ENCODE measurements around the genes GNAO1 and HERPUD1.

GRCh38 chr16:56191154-56191986, at the start of gene GNAO1:
TSS of gene GNAO1 (plus strand) at chr16:56191489.
- PRO-cap, result no peak

- PRO-cap, result no peak
These were observed 79.5 kb downstream of the GNAO1 start for GRCh38 chr16:56270839-56271068.

GRCh38 chr16:56317959-56318746, 107.2 kb downstream of the AMFR start:
- PRO-cap, result no peak

GRCh38 chr16:56361800-56362981, 63.2 kb downstream of the AMFR start:
- PRO-cap, result no peak

DNA sequence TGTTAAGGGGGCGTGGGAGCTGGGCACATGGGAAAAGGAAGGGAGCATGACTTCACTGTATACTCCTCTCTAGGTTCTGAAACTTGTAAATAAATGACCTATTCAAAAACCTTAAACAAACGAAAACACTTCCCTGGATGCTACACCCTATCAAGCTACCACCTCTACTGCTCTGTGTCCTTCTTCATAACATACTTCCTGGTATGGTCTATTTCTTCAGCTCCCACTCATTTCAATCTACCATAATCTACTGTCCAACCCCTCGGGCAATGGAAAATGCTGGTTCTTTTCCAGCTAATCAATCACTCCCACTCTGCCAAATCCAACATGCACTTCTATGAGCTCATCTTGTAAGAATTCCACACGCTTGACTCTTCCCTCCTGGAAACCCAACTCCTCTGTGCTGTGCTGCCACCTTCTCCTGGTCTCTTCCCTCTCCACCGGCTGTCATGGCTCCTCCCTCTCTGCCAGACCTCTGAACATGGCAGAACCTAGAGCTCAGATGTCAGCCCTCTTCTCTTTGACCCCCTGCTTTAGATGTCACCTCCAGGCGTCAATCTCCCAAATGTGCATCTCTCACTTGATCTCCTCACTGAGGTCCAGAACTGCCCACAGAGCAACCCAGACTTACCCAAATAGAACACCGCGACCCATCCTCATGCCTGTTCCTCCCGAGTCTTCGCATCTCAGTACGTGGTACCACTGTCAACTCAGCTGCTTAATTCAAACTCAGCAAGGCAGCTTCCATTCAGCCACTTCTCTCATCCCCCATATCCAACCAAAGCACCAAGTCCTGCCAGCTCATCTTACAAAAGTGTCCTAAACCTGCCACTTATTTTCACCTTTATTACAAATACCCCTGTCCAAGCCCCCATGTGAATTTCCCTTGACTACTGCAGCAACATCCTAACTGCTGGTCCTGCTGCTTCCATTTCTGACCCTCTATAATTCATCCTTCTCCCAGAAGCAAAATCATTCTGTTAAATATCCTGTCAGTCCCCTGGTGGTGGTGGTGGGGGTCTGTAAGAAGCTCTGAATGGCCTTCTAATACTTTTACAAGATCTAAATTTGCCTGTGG, 42.1 kb downstream of the AMFR start:
- PRO-cap, result no peak

- PRO-cap, result no peak
These were observed 2.5 kb downstream of the AMFR start for GRCh38 chr16:56422836-56423290.

DNA sequence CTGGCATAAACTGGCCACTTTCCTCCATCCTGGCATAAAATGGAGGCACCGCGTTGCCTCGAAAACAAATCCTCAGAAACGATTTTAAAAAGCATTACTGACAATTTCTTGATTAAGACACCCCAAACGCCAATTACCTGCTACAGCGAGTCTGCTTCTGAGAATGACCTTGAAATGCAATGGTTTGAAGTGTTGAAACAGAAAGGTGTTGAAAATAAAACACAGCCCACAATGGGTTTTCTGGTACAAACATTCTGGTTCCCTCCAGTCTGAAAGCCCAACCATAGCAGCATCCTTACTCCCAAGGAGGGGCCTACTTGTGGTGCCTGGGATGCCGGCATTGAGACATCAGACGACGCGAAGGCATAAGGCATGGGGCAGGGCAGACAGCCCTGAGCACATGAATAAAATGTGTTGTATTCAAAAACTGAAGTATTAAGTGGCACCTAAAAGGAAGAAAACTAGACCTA, 941 bp downstream of the NUDT21 start:
- PRO-cap, result unidirectional peak, plus-strand start at position 351 of the sequence

DNA sequence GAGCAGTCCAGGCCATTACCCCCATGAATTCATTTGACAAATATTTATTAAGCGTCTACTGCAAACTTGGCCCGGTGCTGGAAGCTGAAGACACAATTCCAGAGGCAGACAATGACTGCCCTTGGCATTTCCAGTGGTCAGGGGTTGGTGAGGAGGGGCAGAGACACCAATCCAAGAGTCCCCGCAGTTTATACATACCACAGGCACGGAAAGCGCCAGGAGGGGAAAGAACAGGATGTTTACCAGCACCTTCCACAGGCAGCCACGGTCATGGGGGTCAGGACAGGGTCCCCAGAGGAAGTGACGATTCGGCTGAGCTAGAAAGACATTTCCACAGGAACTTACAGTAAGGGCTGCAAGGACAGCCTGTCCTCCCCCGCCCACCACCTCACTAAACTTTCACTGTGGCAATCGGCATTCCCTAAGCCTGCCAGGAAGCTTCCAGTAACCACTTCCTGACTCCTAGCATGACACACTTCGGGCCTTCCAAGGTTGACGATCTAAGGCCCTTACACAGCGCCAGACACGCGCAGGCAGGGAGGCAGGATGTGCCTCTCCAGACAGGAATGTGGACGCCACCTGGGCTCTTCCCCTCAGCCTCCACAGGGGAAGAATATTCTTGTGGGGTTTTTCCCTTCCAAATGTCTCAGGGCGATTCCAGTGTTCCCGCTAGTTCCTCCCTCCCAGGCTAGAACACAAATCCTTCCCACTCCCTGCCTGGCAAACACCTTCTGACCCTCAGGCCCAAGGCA, 1.2 kb upstream of the MT2A start:
- PRO-cap, result no peak

DNA sequence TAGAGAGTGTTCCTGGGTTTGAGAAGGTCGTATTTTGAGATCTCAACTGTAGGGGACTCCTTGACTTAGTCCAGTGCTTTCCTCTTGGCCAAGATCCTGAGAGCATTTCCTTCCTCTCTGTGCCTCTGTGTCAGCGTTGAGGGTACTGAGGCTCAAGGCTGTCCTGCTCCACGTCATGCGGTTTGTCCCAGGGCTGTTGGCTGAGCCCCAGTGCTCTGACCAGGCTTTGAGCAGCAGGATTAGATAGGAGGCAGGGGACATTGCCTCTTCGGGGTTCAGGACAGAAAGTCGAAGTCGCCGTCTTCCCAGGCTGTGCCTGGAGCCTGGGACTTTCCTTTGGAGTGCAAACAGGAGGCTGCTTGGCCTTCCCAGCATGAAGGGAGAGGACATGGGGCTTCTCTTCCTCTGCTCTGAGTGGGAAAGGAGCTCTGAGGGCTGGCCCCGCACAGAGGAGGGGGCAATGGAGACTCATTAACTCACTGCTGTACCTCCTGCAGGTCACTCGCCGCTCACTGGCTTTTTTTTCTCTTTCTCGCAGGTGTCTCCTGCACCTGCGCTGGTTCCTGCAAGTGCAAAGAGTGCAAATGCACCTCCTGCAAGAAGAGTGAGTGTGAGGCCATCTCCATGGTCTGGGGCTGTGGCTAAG, 501 bp downstream of the MT1F start:
- PRO-cap, result no peak

DNA sequence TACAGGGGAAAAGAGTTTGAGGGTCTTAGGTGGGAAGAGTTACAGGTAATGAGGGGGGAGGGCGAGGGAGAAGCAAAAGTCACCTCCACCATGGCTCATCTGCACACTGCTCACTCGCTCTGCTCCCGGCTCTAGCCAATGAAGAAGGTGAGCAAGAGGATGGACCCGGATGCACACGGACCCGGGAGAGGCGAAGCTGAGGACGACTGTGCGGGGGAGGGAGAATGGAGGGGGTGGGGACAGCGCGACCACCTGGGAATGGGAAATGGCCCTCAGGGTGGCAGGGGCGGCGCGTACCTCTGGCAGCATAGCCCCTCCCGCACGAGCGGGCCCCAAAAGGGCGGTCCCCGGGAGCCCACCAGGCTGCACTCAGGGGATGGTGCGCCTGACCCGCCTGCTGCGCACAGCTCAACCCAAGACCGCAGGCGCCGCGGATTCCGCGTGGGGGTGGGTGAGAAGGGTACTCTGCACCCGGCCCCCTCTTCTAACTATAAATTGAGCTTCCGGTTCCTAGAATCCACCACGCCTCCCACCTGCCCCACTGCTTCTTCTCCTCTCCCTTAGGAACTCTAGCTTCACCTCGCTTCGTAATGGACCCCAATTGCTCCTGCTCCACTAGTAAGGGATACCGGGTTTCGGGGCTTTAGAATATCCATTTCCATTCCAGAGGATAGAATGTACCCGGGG, 6.1 kb downstream of the MT1H start:
- PRO-cap, result no peak

- PRO-cap, result no peak
These were observed 13.8 kb downstream of the NUP93 start for GRCh38 chr16:56743545-56744303.

- PRO-cap, result no peak
These were observed 16.1 kb upstream of the HERPUD1 start for GRCh38 chr16:56915765-56916264.

DNA sequence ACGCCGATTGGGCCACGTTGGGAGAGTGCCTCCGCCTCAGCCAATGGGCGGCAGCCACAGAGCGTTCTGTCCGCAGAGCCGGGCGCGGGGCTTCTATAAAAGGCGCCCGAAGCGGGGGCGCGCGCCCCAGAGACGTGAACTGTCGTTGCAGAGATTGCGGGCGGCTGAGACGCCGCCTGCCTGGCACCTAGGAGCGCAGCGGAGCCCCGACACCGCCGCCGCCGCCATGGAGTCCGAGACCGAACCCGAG, at the start of gene HERPUD1:
HERPUD1 (plus strand) TSS at position 124 of the 250 bp plus-strand sequence.
- PRO-cap, result bidirectional peak, plus-strand start at position 142 of the sequence, minus-strand start outside the sequence

GRCh38 chr16:57150292-57151209, 35.3 kb downstream of the PSME3IP1 start:
- PRO-cap, result no peak

- PRO-cap, result no peak
These were observed 18.9 kb downstream of the PSME3IP1 start for GRCh38 chr16:57166913-57167436.

- PRO-cap, result no peak
These were observed 8.2 kb downstream of the ARL2BP start for GRCh38 chr16:57253244-57253627.

GRCh38 chr16:57255359-57256160, 10.5 kb downstream of the ARL2BP start:
- PRO-cap, result no peak

- PRO-cap, result no peak
These were observed 3.5 kb downstream of the COQ9 start for GRCh38 chr16:57450688-57451275.

DNA sequence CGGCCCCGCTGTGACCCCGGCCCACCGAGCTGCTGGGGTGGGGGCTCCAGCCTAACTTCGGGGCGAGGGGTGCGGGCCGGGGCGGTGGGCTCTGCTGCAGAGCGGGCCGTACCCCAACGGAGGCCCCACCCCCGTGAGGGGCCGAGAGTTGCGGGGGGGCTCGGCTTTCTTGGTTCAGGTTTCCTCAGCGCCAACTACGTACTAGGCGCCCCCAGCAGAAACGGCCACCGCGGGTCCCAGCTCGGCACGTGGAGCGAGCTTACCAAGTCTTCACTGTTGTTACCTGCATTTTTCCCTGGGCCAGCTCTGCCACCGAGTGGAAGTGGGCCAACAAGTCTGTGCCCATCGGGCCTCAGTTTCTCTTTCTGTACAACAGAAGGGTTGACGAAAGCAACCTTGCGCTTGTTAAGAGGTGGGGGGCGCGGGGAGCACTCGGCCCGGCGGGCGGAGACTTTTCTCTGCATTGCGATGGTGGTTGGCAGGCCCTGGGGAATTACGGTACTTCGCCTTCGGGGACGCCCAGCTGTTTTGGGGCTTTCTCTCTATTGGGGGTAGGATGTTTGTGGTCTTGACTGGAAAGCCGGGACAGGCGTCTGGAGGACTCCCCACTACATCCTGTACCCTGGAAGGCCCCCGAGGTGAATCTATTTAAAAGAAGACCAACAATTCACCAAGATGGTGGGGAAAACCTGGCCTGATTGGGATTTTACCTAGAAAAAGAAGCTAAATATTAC, 473 bp upstream of the CCDC102A start:
- PRO-cap, result unidirectional peak, minus-strand start at position 487 of the sequence

- PRO-cap, result no peak
These were observed 976 bp upstream of the ADGRG1 start for GRCh38 chr16:57627368-57627940.

Data from REH cell (cell line).